ENCODE measurements around the gene COL12A1.

GRCh38 chr6:72216120-72216862 lies 329.9 kb downstream of the RIMS1 start:
- PRO-cap = no peak

- PRO-cap = no peak
Observed at GRCh38 chr6:72560426-72561235, 61.2 kb upstream of the KCNQ5 start.

DNA sequence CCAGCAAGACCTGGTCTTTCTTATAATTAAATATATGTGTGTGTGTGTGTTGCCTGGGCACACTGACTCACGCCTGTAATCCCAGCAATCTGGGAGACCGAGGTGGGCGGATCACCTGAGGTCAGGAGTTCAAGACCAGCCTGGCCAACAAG lies 324 bp upstream of the CGAS start:
- PRO-cap = no peak

- PRO-cap = no peak
Observed at GRCh38 chr6:73512949-73513942, 7.6 kb downstream of the EEF1A1 start.

GRCh38 chr6:73697142-73697745 lies 1.2 kb downstream of the CD109 start:
- PRO-cap = no peak

GRCh38 chr6:73747202-73747504 lies 51.1 kb downstream of the CD109 start:
- PRO-cap = no peak

- PRO-cap = no peak
Observed at GRCh38 chr6:74606598-74606853, 599.3 kb downstream of the COL12A1 start.

- PRO-cap = no peak
Observed at GRCh38 chr6:74606854-74607151, 599.0 kb downstream of the COL12A1 start.

DNA sequence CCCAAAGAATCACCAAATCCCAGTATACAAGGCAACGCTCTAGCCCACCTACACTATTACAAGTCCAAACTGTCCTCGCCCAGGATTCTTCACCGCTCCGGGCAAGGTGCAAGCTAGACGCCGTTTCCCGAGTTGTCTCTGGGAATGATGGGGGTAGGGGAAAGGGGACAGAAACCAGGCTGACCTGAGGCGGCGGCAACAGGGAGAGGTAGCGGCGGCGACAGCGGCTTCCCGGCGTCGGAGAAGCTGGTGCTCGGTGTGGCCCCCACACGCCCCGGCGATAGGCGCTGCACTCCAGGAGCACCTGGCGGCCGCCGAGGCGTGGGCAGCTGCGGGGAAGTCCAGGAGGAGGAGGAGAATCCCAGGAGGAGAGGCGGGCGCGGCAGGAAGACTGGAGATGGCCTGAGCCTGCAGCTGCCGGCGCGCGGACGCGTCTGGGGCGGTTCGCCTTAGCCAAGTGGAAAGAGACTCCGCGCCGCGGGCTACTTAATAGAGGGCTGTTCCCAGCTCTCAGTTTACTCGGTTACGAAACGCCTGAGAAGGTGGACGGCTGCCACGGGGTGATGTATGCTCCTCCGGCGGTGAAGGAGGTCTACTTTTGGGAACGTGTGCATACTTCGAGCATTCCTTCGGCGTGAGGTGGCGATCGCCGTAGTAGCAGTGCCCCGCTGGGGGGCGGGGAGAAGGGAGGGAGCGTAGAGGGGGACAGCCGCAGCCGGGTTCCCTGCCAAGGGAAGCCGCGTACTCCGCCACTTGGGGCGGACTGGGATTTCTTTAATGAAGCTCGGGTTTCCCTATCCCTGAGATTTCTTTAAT lies at the start of gene COL12A1:
Gene COL12A1, minus strand, starts transcription at position 461 of the 816 bp plus-strand sequence.
- PRO-cap = bidirectional peak, plus-strand start at position 515 of the sequence, minus-strand start at position 461 of the sequence

- PRO-cap = no peak
Observed at GRCh38 chr6:75334152-75335020, 49.8 kb upstream of the TMEM30A start.

DNA sequence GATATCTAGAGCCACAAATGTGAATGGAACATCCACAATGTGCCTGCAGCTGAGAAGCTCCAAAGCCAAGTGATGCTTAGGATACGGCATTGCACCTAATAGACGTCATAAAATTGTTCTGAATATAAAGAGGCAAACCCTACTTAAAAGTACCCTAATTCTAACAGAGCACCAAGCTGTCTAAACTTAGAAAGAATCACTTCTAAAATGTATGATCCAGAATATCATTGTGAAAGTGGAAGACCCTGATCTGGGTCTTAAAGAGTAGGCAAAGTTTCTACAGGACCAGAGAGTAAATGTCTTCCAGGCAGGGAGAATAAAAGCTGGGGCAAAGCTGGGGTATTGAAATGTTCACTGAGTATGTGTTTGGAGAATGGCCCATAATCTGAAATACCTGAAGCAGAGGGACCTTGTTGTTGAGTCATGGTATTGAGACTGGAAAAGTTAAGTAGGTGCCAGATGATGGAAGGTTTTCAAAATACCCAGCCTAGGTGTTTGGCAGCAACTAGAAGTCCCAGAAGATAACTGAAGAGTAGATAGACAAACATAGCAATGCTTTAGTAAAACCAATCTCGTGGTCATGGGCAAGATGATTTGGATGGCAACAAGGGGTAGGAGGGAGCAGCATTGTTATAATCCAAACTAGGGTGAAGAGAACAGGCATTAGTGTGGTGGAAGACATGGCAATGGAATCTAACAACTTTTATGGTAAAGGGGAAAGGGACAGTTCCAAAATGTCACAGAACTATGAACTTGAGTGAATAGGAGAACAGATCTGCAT lies 2.5 kb downstream of the FILIP1 start:
- PRO-cap = no peak

DNA sequence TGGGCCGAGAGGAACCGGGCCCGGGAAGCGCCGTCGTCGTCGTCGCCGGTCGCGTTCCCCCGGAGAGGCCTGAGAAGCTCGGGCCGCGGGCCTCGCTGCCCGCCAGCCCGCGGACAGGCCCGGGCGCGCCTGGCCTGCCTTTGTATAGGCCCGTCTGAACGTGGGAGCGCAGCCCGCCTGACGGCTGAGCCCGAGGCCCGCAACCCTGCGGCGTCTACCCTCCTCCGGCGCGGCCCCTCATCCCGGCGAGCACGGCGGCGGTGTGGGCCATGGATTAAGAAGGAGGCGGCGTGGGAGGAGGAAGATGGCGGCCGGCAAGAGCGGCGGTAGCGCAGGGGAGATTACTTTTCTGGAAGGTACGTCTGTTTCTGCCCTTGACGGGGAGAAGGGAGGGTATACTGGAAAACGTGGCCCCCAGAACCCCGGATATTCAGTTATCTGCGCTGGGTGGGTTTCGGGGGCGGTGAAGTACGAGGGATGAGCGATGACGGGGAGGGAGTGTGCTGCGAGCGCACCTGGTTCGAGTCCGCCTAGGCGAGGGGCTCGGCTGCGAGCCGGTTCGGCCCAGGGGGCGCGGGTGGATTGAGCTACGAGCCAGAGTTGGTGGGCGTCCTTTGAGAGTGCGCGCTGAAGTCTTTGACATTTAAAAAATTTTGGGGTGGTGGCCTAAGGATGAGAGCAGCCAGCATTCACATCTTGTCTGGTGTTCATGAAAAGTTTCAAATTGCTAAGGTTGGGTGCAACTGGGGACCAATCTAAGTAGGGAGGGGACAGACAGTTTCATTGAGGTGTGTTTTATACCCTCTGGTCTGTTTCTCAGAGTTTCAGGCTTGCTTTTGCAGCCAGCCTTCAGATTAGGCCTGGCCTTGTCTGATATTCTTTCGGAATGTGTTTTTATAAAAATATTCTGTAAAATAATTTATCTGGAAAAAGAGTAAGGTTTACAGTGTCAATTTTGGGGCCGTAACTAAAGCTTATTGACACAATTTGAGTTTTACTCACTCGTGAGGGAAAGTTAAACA lies 852 bp downstream of the SENP6 start:
- PRO-cap = bidirectional peak, plus-strand start at position 277 of the sequence, minus-strand start at position 117 of the sequence; bidirectional peak, plus-strand start at position 646 of the sequence, minus-strand start at position 543 of the sequence

DNA sequence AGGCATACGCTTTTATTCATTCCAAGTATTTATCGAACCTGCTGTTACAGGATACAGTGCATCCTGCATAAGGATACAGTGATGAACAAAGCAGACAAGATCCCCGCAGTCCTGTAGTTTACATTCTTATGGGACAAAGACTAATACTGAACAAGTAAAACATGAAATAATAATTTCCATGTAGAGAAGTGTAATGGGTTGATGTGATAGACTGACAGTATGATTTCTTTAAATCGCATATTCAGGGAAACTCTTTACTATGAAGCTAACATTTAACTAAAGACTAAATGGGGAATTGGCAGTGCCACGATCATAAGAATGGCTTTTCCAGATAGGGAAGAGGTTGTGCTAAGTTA lies 40.4 kb downstream of the SENP6 start:
- PRO-cap = no peak

GRCh38 chr6:75663107-75663700 lies 61.5 kb downstream of the SENP6 start:
- PRO-cap = no peak

- PRO-cap = unidirectional peak, plus-strand start at chr6:75748738
Observed at GRCh38 chr6:75748397-75748835, 623 bp upstream of the MYO6 start.

DNA sequence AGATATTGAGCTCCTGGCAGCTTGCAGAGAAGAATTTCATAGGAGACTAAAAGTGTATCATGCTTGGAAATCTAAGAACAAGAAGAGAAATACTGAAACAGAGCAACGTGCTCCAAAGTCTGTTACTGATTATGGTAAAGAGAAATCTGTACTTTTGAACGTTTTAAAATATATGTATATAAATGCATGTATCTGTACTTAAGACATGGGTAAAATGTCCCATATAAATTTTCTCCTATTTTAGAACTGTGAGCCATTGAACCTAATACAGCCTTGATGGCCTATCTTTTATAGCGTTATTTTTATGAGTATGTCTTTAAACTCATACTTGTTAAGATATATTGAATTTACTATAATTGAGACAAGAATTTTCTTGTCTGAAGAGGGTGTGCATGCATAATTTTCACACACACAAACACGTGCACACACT lies 159.5 kb downstream of the MYO6 start:
- PRO-cap = no peak

GRCh38 chr6:77073020-77073304 lies 390.3 kb downstream of the HTR1B start:
- PRO-cap = no peak

GRCh38 chr6:77649991-77650797 lies 2.6 kb upstream of the MEI4 start:
- PRO-cap = no peak

DNA sequence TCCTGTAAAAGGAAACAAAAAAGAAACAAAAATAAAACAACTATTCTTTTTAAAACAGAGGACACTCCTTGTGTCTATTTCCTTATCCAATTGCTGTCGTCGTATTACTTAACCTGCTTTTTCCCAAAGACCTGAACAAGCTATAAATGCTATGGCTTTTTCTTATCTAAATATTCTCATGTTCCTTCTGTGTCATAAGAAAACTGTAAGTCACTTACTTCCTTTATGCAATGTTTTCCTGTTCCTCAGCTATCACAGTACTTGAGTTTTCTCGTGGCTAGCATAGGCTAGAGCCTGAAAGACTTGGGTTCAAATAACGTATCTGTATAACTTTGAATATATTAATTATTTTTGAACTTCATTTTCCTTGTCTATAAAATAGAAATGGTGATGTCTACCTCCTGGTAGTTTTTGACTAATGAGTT lies 99.2 kb downstream of the IRAK1BP1 start:
- PRO-cap = no peak

- PRO-cap = no peak
Observed at GRCh38 chr6:79060251-79061118, 17.6 kb downstream of the PHIP start.